LNCaP clone FGC (cell line): ENCODE measurements around the genes CFAP410 and KRTAP10-2.

DNA sequence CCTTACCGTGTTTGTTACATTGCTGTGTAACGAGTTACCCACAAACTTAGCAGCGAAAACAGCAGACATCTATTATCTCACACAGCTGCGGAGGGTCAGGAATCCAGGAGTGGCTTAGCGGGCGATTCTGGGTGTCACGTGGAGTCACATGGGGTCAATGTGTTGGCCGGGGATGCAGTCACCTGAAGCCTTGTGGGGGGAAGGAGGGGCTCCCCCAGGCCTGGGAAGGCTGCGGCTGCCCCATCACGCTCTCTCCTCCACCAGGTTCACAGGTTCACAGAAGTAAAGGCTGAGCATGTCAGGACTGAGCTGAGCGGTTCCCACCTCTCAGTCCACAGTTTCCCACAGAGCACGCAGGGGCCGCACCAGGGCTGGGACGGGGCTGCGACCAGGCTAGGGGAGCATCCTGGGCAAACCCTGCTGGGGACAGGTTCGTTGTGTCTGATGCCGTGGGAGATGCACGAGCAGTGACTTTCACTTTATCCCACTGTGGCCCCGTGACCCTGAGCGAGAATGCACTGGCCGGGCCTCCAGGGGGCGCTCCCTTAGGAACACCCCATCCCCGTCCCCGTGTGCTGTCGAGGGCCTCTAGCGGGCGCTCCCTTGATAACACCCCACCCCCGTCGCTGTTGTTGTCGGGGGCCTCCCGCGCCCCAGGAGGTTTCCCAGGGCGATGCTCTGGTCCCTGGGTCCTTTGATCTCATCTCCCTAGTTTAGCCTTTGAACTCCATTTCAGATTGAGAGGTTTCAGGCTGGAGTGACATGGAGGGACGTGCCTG is 73.2 kb upstream of the TRAPPC10 start:
- RRBS, 2 experiments = no CpG with 5 or more reads among the region's 34 CpGs

GRCh38 chr21:44052251-44052975 is 40.3 kb downstream of the TRAPPC10 start:
- RRBS, 2 experiments = no CpG with 5 or more reads among the region's 9 CpGs

GRCh38 chr21:44055420-44056437 is 43.6 kb downstream of the TRAPPC10 start:
- RRBS, 2 experiments = no CpG with 5 or more reads among the region's 12 CpGs

DNA sequence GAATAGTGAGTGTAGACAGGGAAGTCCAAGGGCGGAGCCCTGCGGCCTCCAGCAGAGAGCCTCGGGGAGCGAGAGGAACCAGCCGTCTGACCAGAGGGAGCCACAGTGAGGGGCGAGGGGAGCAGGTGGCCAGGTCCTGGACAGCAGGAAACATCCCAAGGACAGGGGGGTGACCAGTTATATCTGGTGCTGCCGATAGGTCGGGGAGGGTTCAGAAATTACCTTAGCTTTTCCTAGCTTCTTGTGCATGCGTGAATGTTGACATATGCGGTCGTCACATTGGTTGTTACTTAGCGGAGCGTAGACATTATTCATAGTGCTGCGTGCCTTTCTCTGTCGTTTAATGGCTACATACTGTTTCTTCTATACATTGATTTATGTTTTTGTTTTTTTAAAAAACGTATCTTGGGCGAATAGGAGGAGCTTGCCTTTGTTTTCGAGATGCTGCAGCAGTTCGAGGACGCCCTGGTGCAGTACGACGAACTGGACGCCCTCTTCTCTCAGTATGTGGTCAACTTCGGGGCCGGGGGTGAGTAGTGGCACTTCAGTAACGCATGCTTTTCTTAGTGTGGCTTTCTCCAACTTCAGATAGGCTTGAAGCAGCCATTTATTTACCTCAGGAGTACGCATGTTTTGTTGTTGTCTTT is 46.7 kb downstream of the TRAPPC10 start:
- RRBS, 2 experiments = no CpG with 5 or more reads among the region's 27 CpGs

DNA sequence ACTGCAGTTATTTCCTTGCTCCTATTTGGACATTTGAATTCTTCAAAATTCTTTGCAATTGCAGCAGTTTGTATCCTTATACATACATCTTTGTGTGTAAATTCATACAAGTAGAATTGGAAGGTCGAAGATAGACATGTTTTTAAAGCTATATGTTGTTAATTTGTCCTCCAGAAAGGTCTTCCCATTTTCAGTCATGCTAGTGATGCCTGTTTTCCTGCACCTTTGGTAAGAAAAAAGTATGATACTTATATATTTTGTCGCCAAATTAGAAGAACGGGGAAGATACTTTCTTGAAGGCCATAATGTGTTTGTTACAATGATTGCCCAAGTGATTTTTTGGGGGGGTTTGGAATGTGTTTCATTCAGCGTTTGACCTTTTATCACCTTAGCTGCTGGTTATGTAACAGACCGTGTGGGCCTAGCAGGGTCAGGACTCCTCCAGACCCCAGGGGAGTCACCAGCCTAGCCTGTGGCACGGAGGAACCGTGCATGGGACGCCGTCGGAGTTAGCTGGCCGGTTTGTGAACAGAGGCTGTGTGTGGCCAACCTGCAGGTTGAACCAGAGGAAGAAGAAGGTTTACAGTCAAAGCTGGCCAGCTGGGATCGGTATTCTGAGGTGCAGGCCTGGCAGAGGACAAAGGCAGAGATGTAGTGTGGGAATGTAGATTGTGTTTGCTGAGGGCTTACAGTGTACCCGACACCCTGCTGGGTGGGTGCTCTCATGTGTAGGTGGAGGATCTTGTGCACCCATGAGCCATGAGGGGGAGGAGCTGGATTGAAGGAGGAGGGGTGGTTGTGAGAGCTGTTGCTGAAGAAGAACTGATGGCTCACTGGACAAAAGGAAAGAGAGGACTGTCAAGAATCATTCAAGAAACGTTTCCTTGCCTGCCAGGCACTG is 40.3 kb upstream of the PWP2 start:
- RRBS, 2 experiments = no CpG with 5 or more reads among the region's 14 CpGs

DNA sequence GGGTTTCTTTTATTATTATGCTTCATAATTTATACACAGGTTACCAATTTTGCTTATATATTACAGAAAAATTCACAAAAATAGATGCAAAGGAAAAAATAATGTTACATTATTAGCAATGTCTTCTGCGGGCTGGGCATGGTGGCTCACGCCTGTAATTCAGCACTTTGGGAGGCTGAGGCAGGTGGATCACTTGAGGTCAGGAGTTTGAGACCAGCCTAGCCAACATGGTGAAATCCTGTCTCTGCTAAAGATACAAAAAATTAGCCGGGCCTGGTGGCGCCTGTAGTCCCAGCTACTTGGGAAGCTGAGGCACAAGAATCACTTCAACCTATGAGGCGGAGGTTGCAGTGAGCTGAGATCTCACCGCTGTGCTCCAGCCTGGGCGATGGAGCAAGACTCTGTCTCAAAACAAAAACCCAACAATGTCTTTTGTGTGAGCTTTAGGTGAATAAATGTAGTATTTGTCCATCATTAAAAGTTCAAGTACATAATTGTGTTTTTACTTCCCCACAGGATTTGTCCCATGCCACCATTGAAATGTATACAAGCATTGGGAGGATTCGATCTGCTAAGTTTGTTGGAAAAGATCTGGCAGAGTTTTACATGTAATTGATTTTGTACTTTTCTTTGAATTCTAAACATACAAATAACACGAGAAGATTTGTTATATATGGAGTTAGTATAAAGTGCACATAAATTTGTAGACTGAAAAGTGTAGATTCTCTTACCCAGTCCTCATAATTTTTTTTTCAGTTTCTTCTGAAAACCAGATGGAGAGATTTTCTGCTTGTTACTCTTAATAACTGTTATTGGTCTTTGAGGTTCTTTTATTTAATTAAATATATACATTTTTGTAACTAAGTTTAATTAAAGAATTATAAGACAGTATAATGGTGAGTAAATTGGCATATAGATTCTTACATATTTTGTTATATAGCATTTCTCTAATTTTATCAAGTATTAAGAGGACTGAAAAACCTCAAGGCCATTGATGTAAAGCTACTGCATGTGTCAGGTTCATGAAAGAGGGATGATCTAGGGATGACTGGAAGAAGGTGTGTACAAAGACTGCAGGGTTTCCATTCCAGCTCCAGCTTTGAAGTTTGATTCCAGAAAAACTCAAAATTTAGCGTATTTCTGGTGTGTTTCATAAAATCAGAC is 29.6 kb upstream of the PWP2 start:
- RRBS, 2 experiments = no CpG with 5 or more reads among the region's 10 CpGs

- RRBS, 2 experiments = no CpG with 5 or more reads among the region's 22 CpGs
These were observed 18.5 kb upstream of the PWP2 start for GRCh38 chr21:44088728-44089133.

DNA sequence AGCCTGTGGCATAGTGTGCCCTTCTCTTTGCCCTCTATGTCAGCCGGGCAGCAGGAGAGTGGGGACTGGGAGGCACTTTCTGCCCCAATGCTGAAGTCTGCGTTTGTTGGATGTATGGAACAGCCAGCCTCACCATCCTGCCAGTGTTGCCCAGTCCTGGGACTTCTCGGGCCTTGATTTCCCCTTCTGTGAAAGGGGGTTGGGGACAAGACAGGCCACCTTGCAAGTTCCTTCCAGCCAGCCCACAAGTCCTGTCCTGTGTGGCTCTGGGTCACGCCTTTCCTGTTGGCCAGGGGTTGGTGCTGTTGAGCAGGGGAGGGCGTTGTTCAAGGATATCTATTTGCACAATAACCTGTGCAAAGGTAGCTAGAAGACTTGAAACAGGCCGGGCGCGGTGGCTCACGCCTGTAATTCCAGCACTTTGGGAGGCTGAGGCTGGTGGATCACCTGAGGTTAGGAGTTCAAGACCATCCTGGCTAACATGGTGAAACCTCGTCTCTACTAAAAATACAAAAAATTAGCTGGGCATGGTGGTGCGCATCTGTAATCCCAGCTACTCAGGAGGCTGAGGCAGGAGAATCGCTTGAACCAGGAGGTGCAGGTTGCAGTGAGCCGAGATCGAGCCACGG is 2.8 kb downstream of the PFKL start:
- RRBS, 2 experiments = no CpG with 5 or more reads among the region's 15 CpGs

DNA sequence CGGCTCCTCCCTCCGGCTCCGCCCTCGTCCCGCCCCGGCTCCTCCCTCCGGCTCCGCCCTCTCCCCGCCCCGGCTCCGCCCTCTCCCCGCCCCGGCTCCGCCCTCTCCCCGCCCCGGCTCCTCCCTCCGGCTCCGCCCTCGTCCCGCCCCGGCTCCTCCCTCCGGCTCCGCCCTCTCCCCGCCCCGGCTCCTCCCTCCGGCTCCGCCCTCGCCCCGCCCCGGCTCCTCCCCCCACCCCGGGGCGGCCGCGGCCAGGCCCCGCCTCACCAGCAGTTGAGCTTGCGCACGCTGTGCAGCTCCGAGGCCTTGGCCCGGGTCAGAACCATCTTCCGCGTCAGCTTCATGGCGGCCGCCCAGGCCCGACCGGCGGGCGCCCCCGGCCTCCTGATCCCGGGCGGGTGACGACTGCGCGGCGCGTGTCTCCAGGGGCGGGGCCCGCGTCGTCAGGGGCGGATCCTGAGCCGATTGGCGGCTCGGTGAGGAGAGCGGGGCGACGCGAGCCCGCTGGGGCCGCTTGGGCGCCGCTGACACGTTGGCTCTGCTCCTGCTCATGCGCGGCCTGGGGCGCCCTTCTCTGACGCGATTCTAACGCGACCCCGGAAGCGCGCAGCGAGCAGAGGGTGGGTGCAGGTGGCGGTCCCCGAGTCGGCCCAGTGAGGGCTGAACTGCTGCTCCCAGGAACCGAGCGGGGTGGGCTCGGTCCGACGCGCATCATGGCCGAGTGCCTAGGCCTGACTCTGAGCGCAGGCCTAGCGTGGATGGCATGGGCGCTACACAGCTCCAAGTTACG is at the start of gene CFAP410:
CFAP410 (minus strand) TSS at position 540 of the 790 bp plus-strand sequence.
- RRBS, 2 experiments = under 1 to 1% methylated on average over 15 of the region's 97 CpGs

DNA sequence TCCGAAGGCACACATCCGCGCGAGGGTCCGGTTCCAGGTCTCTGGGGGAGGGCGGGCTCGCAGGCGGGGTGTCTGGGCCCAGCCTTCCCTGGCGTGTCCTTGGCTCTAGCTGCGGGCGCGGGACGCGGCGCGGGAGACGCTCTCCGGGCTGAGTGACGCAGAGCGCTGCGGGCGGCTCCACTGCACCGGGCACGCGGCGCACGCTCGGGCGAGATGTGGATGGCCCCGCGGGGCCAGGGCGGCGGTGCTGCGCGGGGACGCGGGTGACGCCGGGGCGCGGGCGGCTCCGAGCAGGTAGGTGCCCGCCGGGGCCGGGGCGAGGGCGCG is 3.5 kb upstream of the TRPM2 start:
- RRBS, 2 experiments = 92 to 94% methylated on average over 39 of the region's 49 CpGs

DNA sequence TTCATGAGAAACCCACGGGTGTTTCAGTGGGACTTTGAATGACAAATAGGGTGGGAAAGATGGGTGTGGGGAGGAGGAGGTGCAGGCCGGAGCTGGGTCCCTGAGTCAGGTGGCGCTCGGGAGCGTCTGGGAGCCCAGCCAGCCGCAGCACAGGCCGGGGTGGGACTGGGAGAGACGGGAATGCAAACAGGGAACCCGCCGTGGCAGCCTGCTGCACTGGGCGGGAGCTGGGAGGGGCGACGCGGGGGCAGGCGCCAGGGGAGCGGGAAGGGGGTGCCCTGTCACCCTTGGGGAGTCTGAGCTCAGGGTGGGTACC is 16.9 kb upstream of the LRRC3 start:
- RRBS, 2 experiments = 70 to 94% methylated on average over 6 of the region's 16 CpGs

DNA sequence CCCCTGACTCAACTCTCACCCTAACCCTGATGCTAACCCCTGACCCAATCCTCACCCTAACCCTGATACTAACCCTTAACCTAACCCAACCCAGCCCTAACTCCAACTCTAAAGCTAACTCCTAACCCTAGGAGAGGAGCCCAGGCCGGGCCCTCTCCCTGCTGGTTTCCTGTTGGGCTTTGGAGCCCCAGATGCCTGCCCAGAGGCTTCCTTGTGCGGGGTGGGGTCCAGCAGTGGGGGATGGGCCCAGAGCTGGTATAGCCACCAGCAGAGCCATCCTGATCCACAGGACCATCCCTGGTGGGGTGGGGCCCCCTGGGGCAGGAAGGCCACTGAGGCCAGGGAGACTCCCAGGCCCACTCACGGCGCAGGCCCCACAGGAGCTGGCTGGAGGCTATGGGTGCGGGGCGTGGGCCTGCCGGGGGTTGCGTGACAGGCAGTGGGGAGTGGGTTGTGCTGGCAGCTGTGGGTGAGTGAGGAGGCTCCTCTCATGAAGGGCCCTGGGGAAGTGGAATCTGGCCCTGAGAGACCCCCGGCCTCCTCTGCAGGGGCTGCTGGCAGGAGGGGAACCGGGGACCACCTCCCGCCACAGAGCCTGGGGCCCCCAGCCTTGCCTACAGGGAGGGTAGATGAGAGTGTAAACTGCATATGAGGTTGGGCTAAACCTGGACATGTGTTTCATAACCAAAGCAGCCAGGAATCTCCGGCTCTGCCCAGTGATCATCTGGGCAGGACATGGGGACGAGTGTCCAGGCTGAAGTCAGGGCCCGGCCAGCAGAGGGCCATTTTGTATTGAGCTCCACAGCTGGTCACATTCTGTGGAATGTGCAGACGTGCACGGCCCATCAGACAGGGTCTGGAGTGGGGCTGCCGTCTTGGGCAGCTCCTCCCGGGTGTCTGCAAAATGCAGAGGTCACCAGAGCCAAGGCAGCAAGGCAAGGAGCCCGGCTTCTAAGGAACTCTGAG is 5.8 kb downstream of the LRRC3 start:
- RRBS, 2 experiments = 89 to 92% methylated on average over 5 to 8 of the region's 19 CpGs

DNA sequence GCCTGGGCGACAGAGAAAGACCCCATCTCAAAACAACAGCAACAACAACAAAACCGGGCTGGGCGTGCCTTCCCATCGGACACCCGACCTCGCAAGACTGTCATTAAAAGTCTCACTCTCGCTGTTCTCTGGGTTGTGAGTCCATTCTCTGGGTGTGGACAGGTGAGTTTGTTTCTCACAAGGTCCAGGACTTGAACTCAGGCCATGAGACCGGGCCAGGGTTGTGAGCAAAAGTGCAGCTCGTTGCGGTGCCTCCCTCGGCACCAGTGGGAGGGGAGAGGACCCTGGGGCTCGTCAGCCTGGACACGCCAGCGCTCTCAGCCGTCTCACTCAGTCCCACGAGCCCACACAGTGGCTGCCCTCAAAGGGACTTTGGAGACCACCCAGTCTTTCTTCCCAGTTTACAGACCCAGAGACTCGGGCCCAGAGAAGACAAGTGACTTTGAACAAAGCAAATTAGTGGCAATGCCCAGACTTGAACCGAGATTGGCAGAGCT is 28.0 kb downstream of the LRRC3 start:
- RRBS, 2 experiments = no CpG with 5 or more reads among the region's 18 CpGs

GRCh38 chr21:44484489-44484823 is 29.1 kb downstream of the LRRC3 start:
- RRBS, 2 experiments = no CpG with 5 or more reads among the region's 10 CpGs

DNA sequence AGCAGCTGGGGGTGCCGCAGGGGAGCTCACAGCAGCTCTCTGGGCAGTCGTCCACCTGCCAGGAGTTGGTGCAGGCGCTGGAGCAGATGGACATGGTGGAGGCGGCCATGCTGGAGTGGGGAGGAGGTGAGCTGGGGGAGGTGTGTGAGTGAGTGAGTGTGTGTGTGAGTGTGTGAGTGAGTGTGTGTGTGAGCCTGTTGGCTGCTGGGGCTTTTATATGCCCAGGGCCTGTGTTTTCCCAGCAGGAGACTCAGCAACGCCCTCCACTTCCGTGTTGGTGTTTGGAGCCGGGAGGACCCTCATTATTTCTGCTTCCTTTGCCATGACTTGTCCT is at the start of gene KRTAP10-2:
KRTAP10-2 (minus strand) TSS at position 156 of the 334 bp plus-strand sequence.
- RRBS, 2 experiments = no CpG with 5 or more reads among the region's 7 CpGs

GRCh38 chr21:44592553-44592975 is 259 bp upstream of the KRTAP10-6 start:
- RRBS, 2 experiments = 92 to 94% methylated on average over 7 of the region's 16 CpGs

DNA sequence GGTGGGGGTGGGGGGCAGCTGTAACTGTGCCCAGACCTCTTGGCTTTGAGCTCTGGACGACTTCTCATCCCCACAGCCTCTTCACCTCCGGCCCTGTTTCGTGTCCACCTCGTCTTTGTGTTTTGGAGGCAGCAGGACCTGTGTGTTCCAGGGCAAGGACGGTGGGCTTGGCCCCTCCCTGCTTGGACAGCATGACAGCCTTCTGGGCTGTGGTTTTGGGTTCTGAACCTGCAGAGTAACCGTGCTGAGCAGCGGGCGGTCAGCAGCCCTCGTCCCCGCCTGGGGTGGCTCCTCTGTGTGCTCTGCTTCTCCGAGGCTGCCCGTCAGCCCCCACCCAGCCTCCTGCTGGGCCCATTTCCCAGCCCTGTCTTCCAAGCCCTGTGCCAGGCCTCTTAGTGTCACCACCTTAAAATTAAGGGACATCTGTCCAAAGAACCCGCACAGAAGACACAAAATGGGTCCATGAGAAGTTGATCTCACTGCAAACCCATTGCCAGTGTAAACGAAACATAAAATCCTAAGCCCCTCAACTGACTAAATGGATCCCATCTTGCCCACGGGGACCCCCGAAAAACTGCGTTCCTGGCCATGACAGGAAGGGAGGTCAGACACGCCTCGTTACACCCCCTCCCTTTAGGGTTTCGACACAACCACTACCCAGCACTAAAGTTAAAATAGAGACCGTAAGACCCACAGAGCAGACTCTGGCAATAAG is 828 bp upstream of the KRTAP10-6 start:
- RRBS, 2 experiments = no CpG with 5 or more reads among the region's 21 CpGs

DNA sequence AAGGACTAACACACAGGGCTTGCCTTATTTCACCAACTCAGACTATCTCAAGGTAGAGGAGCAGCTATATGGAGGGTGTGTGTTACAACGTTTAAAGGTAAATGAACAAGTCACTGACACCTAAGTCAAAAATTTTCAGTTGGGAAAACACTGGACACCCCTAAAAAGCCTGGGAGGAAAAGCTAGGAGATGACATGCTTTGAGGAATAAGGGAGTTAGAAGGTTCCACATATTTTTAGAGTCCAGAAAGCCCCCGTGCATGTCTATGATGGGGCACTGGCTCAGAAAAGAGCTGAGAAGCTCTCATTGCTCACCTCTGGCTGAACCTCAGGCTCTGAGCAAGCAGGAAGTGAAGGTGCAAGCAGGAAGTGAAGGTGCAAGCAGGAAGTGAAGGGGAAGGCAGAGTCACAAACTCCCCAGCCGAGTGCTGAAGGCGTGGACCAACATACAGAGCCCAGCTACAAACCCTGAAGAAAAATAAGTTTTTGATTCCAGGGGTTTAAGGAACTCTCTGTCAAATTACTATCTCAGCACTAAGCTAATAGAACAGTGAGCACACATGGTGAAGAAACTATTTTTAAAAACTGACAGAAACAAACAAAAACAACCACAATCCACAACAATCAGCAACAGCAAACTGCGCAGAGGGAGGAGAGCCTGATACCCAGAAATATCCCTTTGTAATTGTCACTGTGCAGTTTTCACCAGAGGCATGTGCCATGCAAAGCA is 7.0 kb downstream of the KRTAP10-8 start:
- RRBS, 2 experiments = no CpG with 5 or more reads among the region's 5 CpGs

GRCh38 chr21:44709927-44710529 is 1.3 kb downstream of the TSPEAR start:
- RRBS, 2 experiments = no CpG with 5 or more reads among the region's 22 CpGs

- RRBS, 2 experiments = 67 to 68% methylated on average over 4 of the region's 20 CpGs
These were observed 37.4 kb upstream of the TSPEAR start for GRCh38 chr21:44748615-44749236.